Aorta (tissue), 1 donor: ENCODE data around the gene SATB1.

- PRO-cap = no peak
These were observed 1.7 kb downstream of the TBC1D5 start for GRCh38 chr3:17740607-17741277.

- PRO-cap = bidirectional peak, plus-strand start at chr3:17742110, minus-strand start at chr3:17742102; bidirectional peak, plus-strand start at chr3:17742246, minus-strand start at chr3:17742233
These were observed 469 bp downstream of the TBC1D5 start for GRCh38 chr3:17741814-17742509.

DNA sequence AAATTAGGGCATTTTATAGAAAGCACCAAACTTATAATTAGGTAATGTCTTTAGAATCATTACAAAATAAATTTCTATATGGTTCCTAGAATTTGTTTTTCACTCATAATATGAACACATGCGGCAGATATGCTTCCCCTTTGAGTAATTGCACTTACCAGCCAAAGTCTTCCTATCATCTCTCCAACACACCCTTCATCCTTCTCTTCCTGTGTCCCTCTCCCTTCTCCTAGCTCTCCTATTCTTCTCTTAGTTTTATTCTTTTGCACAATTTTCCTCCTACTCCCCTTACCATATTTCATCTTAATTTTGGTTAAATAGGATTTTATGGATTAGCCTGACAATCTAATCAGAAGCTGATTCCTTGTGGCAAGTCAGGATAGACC is 84.1 kb downstream of the SATB1 start:
- PRO-cap = no peak

DNA sequence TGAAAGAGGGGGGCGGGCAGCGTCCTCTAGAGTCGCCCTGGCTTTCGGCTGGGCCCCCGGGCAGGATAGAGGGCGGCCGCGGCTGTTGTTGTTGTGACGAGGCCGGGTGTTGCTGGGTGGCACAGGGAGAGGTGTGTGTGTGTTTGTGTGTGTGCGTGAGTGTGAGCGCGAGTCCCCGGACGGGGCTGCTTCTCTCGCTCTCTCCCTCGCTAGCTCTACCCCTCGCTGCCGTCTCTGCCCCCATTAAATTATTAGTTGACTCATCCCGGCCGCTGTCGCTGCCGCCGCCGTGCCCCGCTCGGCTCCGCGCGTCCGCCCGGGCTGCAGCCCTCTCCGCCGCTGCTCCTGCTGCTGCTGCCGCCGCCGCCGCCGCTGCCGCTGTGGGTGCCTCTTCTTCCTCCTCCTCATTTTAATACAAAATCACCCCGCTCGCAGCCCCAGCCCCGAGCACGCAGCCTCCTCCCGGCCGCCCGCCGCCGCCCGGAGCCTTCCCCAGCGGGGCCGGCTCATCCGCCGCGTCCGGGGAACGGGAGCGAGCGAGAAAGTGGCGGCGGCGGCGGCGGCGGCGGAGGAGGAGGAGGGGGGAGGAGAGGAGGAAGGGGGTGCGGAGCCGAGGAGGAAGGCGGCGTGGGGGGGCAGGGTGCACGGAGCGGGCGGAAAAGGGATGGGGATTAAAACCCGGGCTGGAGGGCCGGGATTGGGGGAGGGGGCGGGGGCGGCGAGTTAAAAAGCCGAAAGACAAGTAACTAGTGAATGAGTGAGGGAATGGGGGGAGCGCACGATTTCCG is at the start of gene SATB1:
TSS of gene SATB1 (minus strand) at position 546 of the 788 bp plus-strand sequence.
- PRO-cap = bidirectional peak, plus-strand start at position 158 of the sequence, minus-strand start at position 95 of the sequence; bidirectional peak, plus-strand start at position 749 of the sequence, minus-strand start at position 341 of the sequence

DNA sequence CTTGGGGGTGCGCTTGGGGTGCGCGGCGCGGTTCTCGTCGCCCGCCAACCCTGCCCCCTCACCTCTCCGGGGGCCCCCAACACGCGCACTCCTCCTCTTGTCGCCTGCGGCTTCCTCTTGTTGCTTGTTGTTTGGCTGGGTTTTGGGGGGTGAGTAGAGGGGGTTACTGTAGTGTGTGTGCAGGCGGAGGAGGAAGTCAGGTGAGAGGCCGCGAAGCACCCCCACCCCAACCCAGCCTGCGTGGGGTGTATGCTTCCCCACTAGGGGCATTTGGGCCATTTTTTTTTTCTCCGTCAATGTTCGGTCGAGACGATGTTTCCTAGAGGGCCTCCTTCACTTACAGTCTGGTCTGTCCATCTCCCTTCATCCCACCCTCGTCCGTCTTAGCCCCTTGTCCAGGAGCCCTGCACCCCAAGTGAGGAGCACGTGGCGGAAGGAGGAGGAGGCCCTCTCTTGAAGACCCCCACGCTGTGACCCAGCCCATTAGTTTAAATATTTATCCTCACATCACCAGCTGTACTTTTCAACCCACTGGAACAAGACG is 20.4 kb upstream of the SATB1 start:
- PRO-cap = no peak

- PRO-cap = no peak
These were observed 17.4 kb upstream of the KCNH8 start for GRCh38 chr3:19130912-19131221.

- PRO-cap = no peak
These were observed 14.5 kb downstream of the KAT2B start for GRCh38 chr3:20054359-20055513.

GRCh38 chr3:20125888-20126292 is 60.1 kb downstream of the SGO1 start:
- PRO-cap = no peak

DNA sequence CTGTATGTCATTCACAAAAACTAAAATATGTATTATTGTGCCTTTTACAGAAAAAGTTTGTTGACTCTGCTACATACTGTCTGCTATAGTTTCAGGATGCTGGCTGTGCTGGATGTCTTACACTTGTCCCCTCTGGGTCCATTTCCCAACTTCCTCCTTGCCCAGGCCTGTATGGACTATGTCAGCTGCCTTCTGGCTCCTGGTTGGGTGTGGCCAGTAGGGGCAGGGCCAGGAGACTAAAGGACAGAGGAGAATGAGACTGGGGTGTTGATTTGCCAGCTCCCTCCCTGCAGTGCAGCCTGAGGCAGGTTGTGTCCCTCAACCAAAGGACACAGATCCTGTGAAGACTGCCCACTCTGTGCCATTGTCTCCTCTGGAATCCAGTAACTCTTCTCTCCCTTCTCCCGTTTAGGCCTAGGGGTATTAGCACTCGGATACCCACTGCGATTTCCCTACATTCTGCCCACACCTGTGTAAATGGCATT is 90.6 kb upstream of the UBE2E2 start:
- PRO-cap = no peak

GRCh38 chr3:23203930-23204534 is 905 bp downstream of the UBE2E2 start:
- PRO-cap = no peak

GRCh38 chr3:23262494-23263124 is 59.5 kb downstream of the UBE2E2 start:
- PRO-cap = no peak

DNA sequence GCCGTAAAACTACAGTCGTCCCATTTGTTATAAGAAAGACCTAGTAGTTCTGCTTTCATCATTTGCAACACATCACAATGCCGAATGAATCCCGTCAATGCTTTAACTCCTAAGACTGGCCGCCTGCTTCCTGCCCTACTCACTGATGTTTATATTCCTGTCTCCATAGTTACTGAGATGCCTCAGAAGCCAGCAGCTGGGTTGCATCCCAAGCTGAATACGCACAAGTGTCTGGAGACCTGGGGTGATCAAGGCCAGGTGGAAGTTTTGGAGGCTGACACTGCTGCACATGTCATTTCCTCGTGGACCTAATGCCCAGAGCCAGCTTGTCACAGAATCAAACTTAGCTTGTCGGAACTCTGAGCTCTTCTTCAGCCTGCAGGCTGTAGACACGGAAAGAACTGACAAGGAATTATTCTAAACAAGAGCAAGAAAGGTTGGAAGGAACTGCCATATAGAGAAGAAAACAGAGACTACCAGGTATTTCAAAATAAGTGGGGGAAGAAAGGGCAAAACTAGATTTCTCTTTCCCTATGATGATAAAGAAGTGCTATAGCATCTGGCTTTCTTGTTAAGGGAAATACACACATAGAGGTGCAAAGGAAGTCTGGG is 95.1 kb upstream of the UBE2E1 start:
- PRO-cap = no peak

DNA sequence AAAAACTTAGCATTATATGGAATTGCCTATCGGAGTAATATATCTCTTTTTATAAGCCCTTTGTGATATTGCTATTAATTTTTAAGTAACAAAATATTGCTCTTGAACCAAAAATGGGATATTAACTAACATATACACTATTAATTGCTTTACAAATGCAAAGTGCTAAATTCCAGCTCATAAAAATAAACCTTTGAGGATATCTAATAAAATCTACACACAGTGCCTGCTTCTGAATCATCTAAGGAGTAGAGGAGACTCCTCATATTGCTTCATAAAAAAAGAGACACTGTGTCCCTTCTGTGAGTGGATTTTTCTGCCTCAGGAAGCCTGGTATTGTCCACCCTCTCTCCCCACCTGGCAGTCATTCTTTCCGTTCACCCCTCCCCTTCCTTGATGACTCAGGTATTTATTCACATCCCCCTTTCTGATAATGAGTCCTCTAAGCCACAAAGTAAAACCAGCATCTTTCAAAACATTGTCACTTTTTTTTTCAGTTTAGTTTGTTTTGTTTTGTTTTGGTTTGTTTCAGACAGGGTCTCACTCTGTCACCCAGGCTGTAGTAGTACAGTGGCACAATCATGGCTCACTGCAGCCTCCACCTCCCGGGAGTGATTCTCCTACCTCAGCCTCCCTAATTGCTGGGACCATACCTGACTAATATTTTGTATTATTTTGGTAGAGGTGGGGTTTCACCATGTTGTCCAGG is 65.3 kb upstream of the UBE2E1 start:
- PRO-cap = no peak

DNA sequence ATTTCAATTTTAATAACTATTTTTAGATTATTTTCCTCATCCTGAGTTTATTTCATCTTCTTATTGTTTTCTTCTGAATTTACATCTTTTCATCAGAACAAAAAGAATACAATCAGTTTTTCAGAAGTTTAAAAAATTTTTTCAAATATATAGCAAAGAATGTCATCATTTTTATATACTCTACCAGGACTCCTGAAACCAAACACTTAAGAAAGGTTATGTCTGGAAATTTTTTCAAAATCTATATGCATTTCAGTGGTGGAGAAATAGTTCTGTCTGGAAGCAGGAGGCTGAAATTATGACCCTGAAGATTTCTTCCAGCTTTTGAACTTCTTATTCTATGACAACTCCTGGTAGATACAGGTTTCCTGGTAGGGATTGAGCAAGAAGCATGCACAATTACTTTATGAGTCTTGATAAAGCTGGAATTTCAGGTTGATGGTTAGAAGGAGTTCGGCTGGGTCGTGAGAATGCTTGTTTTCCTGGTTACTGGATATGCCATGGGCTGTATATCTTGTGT is 1.5 kb upstream of the UBE2E1 start:
- PRO-cap = no peak

GRCh38 chr3:23821673-23822415 is 16.1 kb downstream of the UBE2E1 start:
- PRO-cap = no peak

DNA sequence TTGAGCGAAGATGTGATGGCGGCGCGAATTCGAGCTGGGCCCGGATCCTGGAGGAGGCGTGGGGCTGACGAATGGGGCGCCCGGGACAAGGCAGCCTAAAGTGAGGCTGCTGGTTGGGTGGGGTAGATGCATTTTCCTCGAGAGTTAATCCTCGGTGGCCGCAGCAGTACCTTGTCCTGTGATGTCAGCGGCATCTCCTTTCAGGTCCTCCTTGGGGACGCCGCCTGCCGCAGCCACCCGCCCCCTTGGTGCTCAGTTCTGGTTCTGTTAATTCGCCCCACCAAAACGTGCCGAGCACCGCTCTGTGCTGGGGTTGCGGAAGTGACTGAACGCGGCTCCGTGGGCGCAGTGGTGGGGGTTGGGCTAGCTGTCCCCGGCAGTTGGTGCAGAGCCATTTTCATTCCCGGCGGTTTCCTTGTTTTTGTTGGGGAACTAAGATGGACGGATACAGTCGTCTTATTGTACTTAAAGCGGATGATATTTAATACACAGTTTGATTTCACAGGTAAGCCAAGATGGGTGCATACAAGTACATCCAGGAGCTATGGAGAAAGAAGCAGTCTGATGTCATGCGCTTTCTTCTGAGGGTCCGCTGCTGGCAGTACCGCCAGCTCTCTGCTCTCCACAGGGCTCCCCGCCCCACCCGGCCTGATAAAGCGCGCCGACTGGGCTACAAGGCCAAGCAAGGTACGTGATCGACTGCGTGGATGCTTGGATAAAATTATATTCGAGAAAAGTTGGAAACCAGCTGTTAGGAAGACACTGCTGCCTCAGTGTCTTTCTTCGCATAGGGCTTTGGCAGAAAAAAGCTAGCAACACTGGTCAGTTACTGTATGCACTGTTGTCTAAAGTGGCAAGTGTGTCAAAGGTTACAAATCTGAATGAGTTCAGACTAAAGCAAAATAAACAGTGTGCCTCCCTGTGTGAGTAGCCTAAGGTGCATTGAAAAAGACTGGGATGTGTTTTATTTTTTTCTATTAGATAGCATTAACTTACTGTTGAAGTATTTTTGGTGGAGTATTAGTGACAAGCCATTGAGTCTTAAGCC is 737 bp downstream of the RPL15 start:
- PRO-cap = no peak

DNA sequence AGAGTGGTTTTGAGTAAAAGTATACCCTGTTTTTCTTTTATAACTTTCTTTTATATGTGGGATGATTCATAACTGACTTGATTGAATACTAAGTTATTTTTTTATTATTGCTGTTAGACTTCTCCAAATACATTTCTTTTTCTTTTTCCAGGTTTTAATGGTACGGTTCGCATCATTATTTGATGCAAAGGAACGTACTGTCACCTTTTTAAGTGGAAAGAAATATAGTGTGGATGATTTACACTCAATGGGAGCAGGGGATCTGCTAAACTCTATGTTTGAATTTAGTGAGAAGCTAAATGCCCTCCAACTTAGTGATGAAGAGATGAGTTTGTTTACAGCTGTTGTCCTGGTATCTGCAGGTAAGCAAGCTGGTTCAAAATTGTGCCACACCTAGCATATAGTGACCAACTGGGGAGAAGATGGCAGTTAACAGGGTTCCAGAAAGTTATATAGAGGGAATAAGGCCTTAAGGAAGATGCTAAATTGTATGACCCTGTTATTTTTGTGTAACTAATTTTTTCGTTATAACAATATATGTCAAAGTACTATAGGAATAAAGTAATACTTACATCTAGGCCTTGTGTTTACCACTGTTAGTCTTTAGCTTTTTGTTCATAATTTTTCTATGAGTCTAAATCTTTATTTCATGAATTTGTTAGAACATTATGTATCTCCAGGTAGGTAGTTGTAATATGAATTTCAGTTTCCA is 22.7 kb downstream of the NR1D2 start:
- PRO-cap = no peak

DNA sequence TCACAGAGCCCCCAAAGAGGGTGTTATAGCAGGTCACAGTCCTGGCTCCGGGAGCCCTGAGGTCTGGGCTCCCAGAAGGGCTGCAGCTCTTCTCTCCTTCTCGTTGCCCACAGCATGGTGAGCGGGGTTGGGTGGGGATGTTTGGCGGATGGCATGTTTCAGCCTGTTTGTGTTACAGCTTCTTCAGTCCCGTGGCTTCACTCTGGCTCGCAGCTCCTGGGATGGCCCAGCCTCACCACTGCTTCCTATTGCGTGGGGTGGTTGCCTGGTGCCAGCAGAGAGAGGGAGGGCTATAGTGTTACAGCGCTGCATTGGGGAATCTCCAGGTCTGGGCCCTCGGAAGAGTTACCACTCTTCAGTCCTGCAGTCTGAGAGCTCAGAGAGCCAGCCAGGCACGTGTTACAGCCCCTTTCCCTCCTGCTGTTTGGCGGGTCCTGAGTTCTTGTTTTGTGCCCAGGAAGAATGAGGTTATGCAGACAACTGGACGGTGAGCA is 74.1 kb downstream of the NR1D2 start:
- PRO-cap = no peak

DNA sequence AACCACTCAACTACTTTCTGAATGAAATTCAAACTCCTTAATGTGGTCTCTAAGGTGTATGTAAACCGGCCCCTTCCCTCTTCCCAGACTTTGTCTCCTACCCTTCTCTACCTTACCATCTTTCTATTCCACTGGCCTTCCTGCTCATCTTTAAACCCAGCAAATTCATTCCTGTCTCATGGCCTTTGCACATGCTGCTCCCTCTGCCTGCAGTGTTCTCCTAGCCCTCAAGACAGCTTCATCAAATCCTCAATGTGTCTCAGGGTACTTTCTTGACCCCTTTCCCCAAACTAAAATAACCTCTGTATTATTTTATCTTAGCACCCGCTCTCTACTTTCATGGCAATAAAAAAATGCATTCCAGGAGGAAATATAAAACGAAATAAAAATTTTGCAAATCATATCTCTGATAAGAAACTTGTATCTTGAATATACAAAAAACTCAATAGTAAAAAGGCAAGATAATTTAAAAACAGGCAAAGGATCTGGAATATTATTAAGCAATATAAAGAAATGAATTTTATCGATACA is 40.9 kb downstream of the THRB start:
- PRO-cap = no peak

GRCh38 chr3:25151348-25152037 is 276.6 kb upstream of the RARB start:
- PRO-cap = no peak